Breast epithelium (tissue), 2 donors: ENCODE results near the genes GPR88, DPH5 and PRPF38B.

DNA sequence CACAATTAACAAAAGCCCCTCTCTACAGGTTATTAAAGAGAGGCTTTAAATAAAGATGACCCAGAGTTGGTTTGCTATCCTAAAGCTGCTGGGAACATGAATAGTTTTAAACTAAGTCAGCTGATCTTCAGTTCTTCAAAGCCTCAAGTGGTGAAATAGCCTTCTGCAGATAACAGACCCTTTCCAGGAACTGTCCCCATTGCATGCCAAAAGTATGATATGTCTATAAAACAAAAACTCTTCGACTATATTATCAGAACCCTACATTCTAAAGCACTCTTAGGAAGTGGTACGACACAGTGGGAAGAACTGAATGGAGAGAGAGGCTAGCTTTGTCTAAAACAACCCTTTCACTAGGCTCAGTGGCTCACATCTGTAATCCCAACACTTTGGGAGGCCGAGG lies 2.0 kb upstream of the FRRS1 start:
- PRO-cap = no peak
- RAMPAGE, long total RNA, 2 experiments = no peak in any of the 2 experiments

GRCh38 chr1:100036572-100037200 lies 1.2 kb upstream of the MFSD14A start:
- PRO-cap = no peak
- RAMPAGE, long total RNA, 2 experiments = no peak in any of the 2 experiments

GRCh38 chr1:100085328-100086647 lies 46.9 kb downstream of the SASS6 start:
- PRO-cap = no peak
- RAMPAGE, long total RNA, 2 experiments = no peak in any of the 2 experiments

GRCh38 chr1:100186784-100186983 lies 8.6 kb upstream of the LRRC39 start:
- PRO-cap = no peak
- RAMPAGE, long total RNA, 2 experiments = no peak in any of the 2 experiments

GRCh38 chr1:100353020-100353517 lies 763 bp downstream of the CDC14A start:
- PRO-cap = no peak
- RAMPAGE, long total RNA, 2 experiments = no peak in any of the 2 experiments

GRCh38 chr1:100353838-100354541 lies 1.7 kb downstream of the CDC14A start:
- PRO-cap = no peak
- RAMPAGE, long total RNA, 2 experiments = no peak in any of the 2 experiments

DNA sequence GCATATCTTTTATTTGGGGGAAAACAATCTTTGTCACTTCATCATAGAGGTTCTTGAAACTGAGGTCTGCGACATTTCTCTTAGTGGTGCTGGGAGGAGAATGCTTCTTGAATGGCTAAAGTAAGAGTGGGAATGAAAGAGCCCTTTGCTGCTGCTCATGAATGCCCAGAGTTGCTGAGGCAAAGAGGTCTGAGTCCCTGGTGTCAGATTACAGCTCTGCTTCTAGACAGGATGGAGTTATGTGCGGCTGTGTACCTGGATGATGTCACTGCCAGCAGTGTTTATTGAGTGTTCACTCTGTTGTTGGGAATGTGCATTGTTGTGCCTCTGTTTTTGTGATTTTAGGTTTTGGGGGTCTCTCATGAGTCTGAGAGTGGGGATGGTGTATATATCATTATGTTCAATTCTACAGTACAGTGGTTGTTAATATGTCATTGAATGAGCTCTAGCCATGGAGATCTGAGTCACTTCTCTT lies 2.6 kb downstream of the CDC14A start:
- PRO-cap = no peak
- RAMPAGE, long total RNA, 2 experiments = no peak in any of the 2 experiments

DNA sequence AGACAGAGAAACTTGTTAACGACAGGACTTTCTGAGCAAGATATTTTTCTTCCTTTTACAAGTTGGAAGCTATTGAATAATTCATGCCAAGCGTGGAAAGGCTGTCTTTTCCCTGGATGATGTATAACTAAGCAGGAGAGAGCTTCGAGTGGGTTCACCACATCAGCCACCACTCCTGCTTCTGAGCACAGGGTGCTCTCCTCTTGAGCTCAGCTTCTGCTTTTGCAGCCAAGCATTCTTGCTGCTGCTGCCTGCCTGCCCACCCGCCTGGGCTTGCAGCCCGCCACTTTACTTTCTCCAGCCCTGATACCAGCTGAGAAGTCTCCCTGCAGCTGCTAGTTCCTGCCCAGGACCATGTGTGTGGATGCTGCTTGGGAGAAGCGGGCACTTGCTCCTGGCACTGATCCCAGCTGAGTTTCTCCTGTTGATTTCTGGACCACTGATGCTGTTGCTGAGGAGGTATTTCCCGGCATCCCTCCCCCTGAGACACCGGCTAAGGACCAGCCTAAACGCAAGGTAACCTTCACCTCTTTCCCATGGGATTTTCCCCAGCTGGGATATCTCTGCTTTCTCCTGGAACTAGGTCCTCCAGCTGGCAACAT lies at the start of gene GPR88:
GPR88 (plus strand) TSS at position 153 of the 602 bp plus-strand sequence.
- PRO-cap = no peak
- RAMPAGE, long total RNA, 2 experiments = no peak in any of the 2 experiments

- PRO-cap = no peak
- RAMPAGE, long total RNA, 2 experiments = no peak in any of the 2 experiments
These were observed 90.8 kb upstream of the VCAM1 start for GRCh38 chr1:100628777-100629166.

- PRO-cap = bidirectional peak, plus-strand start at chr1:101025907, minus-strand start at chr1:101025783
- RAMPAGE, long total RNA, 2 experiments = start-site peak on the plus strand in 2 of 2 experiments, at chr1:101025846-101025910 at its widest, 47 to 87 reads per replicate; start-site peak on the minus strand in 2 of 2 experiments, at chr1:101025765-101025806 at its widest, 60 to 88 reads per replicate
These were observed at the start of gene DPH5 for GRCh38 chr1:101025648-101026732. Gene DPH5, minus strand, starts transcription at chr1:101025784.

DNA sequence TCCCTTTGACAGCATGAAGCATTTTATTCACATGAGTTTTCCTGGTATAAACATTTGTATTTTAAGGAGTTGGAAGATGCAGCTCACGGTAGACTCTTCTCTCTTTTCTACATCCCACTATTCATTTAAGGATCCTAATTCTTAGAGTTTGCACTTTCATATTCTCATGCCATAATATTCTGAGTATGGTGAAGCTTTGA lies 75.9 kb upstream of the DPH5 start:
- PRO-cap = no peak
- RAMPAGE, long total RNA, 2 experiments = no peak in any of the 2 experiments

- PRO-cap = no peak
- RAMPAGE, long total RNA, 2 experiments = no peak in any of the 2 experiments
These were observed 54.8 kb upstream of the S1PR1 start for GRCh38 chr1:101181764-101182706.

DNA sequence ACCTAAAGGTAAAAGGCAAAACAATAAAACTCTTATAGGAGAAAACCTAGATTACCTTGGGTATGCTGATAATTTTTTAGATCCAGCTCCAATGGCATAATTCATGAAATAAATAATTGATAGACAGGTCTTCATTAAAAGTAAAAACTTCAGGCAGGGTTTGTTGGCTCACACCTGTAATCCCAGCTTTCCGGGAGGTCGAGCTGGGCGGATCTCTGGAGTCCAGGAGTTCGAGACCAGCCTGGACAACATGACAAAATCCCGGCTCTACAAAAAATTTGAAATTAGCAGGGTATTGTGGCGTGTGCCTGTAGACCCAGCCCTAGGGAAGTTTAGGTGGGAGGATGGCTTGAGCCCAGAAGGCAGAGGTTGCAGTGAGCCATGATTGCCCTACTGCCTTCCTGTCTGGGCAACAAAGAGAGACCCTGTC lies 239.1 kb downstream of the AMY1C start:
- PRO-cap = no peak
- RAMPAGE, long total RNA, 2 experiments = no peak in any of the 2 experiments

DNA sequence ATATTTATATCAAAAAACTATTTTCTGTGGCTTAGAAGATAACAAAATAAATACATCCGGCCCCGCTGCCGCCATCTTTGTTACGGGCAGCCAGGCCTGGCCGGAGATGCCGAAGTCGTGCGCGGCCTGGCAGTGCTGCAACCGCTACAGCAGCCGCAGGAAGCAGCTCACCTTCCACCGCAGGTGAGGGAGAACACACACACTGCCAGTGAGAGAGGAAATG lies 323.1 kb downstream of the AMY1C start:
- PRO-cap = no peak
- RAMPAGE, long total RNA, 2 experiments = no peak in any of the 2 experiments

GRCh38 chr1:107687795-107688959 lies 276.8 kb downstream of the VAV3 start:
- PRO-cap = unidirectional peak, minus-strand start at chr1:107688499
- RAMPAGE, long total RNA, 2 experiments = no peak in any of the 2 experiments

DNA sequence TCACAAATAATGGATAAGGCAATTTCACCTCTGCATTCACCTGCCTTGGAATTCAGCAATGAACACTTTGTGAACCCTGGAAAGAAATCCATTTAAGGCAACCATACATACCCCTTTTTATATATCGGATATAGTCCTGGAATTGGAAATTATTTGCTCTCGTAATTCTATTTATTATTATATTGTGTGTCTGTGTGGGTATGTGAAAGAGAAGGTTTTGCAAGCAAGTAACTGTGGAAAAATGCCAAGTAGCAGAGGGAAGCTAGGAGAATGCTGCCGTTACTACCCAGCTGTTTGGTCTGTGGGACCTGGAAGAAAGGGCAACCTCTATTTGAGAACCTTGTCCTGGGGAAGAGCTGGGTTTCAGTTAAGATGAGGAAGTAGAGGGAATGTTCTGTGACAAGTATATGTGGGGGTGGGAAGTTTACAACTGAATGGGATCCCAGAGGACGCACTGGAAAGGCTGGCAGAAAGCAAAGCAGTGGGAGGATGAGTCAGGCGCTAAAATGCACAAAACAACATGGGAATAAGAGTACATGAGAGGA lies 88.2 kb upstream of the VAV3 start:
- PRO-cap = no peak
- RAMPAGE, long total RNA, 2 experiments = no peak in any of the 2 experiments

DNA sequence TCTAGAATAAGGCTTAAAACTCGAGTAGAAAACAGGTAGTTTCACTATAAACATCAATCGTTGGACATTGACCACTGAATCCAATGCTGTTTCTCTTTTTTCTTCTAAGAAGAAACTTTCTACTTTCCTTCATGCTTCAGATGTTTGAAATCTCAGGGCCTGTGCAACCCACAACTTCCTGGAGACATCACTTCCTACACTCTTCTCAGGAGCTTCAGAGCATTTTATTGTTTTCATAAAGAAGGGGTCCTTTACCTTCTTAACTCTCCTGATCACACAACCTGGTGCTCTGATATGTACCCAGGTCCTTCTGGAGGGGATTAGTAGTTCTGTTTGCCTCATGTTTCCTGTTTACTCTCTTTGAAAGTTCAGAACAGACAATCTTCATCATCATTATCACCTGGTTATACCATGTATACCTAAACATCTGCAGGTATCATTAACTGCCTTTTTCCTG lies 113.0 kb upstream of the VAV3 start:
- PRO-cap = no peak
- RAMPAGE, long total RNA, 2 experiments = no peak in any of the 2 experiments

- PRO-cap = no peak
- RAMPAGE, long total RNA, 2 experiments = no peak in any of the 2 experiments
These were observed 33.5 kb downstream of the SLC25A24 start for GRCh38 chr1:108166619-108167146.

- PRO-cap = no peak
- RAMPAGE, long total RNA, 2 experiments = no peak in any of the 2 experiments
These were observed 44.0 kb downstream of the EEIG2 start for GRCh38 chr1:108603574-108604660.

DNA sequence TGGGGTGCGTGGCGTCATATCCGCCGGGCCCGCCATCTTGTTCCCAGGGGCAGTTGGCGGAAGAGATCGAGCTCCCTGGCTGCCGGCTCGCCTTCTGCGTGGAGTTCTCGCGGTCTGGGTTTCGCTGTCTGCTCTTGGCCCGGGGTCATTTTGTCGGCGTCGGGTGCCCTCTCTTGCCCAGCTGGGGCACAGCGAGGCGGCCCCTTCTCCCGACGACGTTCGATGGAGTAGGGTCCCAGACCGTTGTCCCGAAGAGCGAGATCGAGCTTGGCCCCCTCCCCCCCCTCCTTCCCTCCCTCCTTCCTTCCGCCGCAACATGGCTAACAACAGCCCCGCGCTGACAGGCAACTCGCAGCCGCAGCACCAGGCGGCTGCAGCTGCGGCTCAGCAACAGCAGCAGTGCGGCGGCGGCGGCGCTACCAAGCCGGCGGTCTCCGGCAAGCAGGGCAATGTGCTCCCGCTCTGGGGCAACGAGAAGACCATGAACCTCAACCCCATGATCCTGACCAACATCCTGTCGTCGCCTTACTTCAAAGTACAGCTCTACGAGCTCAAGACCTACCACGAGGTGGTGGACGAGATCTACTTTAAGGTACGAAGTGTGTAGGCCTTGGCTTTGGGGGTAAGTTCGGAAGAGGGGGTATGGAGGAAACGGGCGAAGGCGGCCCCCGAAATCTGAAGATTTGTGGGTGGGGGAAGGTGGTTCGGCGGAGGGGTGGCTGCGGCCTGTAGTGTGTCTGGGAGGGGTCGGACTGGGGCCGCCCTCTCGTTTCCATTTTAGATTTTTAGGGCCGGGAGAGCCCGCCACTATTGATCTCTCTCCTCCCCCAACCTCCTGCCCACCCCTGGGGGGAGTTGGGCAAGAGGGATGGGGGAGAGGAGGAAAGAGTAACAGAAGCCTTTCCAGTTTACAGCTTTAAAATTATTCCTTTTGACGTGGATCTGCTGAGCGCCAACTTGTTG lies at the start of gene PRPF38B:
PRPF38B (plus strand) TSS at position 35 of the 963 bp plus-strand sequence.
- PRO-cap = bidirectional peak, plus-strand start at position 52 of the sequence, minus-strand start outside the sequence
- RAMPAGE, long total RNA, 2 experiments = start-site peak on the plus strand in 2 of 2 experiments, centred at positions 61 to 300 of the sequence, 27 to 98 reads per replicate